Liver (tissue), 9 donors: ENCODE measurements around a stretch of chr10.

DNA sequence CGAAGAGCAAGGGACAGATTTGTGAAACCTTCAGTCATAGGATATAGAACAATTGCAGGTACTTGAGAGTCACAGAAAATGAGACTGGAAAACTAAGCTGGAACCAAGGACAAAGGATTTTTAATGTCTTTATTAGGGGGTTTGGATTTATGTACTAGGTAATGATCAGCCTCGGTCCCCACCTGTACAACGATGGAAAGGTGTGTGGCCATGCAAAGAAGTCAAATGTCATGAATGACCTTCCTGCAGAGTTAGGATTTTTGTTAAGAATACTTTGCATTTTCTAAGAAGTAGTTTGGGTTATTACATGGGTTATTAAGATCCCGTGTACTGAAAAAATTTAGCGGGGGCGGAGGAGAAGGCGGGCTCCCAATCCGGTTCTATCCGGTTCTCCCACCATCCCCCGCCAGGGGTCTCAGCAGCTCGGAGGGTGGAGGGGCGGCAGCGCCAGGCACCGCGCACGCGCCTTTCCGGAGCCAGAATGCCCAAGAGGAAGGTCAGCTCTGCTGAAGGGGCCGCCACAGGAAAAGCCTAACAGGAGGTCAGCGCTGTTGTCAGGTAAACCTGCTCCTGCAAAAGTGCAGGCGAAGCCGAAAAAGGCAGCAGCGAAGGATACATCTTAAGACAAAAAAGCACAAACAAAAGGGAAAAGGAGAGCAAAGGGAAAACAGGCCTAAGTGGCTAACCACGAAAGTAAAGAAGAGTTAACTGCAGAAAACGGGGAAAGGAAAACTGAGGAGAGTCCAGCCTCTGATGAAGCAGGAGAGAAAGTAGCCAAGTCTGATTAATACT lies 327.4 kb upstream of the PLXDC2 start:
- PRO-cap, 5 experiments: no peak in any of the 5 experiments
- RAMPAGE, long total RNA, 2 experiments: no peak in any of the 2 experiments
- RRBS: 24% methylated on average over 9 of the region's 25 CpGs

- PRO-cap, 5 experiments: no peak in any of the 5 experiments
- RAMPAGE, long total RNA, 2 experiments: no peak in any of the 2 experiments
- RRBS: no CpG with 5 or more reads among the region's 4 CpGs
These were observed 18.5 kb downstream of the PLXDC2 start for GRCh38 chr10:19834577-19835359.

- PRO-cap, 5 experiments: no peak in any of the 5 experiments
- RAMPAGE, long total RNA, 2 experiments: no peak in any of the 2 experiments
- RRBS: no CpG with 5 or more reads among the region's 3 CpGs
These were observed 27.0 kb downstream of the PLXDC2 start for GRCh38 chr10:19843222-19843685.

DNA sequence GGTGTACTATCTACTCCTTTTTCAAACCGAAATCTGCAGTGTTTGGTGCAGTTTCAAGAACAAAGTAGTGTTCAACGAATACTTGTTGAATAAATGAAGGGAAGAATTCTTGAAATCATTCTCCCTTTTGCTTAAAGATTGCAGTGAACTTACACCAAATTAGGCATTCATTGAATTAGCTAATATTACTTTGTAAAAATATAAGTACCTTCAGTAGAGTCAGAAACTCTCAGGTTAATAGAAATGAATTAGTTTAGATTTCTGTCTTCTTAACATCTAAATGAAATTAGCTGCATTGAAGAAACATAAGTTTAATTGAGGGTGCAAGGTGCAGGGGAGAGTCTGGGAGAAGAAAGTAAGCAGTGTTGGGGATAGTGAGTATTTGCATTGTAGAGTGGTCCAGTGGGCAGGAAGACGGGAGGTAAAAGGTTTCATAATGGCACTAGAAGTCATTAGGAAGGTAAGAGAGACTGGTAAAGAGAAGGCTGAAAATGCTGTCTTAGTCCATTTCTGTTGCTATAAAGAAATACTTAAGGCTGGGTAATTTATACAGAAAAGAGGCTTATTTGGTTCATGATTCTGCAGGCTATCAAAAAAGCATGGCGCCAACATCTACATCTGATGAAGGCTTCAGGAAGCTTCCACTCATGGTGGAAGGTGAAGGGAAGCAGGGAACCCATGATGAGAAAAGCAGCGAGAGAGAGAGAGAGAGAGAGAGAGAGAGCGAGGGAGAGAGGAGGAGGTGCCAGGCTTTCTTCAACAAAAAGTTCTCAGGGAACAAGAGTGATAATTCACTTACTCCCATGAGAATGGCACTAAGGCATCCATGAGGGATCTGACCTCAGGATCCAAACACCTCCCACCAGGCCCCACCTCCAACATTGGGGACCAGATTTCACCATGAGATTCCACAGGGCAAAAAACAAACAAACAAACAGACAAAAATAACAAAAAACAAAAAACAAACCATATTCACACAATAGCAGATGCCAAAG lies 42.4 kb downstream of the PLXDC2 start:
- PRO-cap, 5 experiments: no peak in any of the 5 experiments
- RAMPAGE, long total RNA, 2 experiments: no peak in any of the 2 experiments
- RRBS: no CpG with 5 or more reads among the region's 6 CpGs

DNA sequence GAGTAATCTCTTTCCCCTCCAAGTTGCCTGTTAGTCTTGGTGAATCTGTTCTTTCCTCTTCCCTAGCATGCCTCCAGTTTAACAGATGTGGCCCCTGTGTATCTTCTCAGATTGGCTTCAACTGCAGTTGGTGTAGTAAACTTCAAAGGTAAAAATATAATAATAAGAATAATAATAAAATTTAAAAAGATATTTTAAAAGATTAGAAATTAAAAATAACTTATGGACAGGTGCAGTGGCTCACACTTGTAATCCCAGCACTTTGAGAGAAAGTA lies 361.0 kb downstream of the PLXDC2 start:
- PRO-cap, 5 experiments: no peak in any of the 5 experiments
- RAMPAGE, long total RNA, 2 experiments: no peak in any of the 2 experiments

DNA sequence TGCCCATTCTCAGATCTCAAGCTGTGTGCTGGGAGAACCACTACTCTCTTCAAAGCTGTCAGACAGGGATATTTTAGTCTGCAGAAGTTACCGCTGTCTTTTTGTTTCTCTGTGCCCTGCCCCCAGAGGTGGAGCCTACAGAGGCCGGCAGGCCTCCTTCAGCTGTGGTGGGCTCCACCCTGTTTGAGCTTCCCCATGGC lies 432.1 kb downstream of the NEBL start:
- PRO-cap, 5 experiments: no peak in any of the 5 experiments
- RAMPAGE, long total RNA, 2 experiments: no peak in any of the 2 experiments
- RRBS: no CpG with 5 or more reads among the region's 2 CpGs

- PRO-cap, 5 experiments: no peak in any of the 5 experiments
- RAMPAGE, long total RNA, 2 experiments: no peak in any of the 2 experiments
- RRBS: no CpG with 5 or more reads among the region's 5 CpGs
These were observed 84.8 kb upstream of the NEBL start for GRCh38 chr10:20981972-20982264.

GRCh38 chr10:21019527-21019788 lies 122.3 kb upstream of the NEBL start:
- PRO-cap, 5 experiments: no peak in any of the 5 experiments
- RAMPAGE, long total RNA, 2 experiments: no peak in any of the 2 experiments
- RRBS: no CpG with 5 or more reads among the region's 4 CpGs

- PRO-cap, 5 experiments: peak in 2 of 5 experiments; most common plus-strand start chr10:21365127 (in 1); most common minus-strand start chr10:21364912 (in 1)
- RAMPAGE, long total RNA, 2 experiments: no peak in any of the 2 experiments
- RRBS: no CpG with 5 or more reads among the region's 4 CpGs
These were observed 160.6 kb downstream of the SKIDA1 start for GRCh38 chr10:21364806-21365277.

GRCh38 chr10:21523607-21524190 lies 1.8 kb downstream of the SKIDA1 start:
- PRO-cap, 5 experiments: no peak in any of the 5 experiments
- RAMPAGE, long total RNA, 2 experiments: no peak in any of the 2 experiments
- RRBS: no CpG with 5 or more reads among the region's 5 CpGs

- PRO-cap, 5 experiments: no peak in any of the 5 experiments
- RAMPAGE, long total RNA, 2 experiments: no peak in any of the 2 experiments
- RRBS: no CpG with 5 or more reads among the region's 23 CpGs
These were observed 932 bp downstream of the SKIDA1 start for GRCh38 chr10:21524291-21525209.

DNA sequence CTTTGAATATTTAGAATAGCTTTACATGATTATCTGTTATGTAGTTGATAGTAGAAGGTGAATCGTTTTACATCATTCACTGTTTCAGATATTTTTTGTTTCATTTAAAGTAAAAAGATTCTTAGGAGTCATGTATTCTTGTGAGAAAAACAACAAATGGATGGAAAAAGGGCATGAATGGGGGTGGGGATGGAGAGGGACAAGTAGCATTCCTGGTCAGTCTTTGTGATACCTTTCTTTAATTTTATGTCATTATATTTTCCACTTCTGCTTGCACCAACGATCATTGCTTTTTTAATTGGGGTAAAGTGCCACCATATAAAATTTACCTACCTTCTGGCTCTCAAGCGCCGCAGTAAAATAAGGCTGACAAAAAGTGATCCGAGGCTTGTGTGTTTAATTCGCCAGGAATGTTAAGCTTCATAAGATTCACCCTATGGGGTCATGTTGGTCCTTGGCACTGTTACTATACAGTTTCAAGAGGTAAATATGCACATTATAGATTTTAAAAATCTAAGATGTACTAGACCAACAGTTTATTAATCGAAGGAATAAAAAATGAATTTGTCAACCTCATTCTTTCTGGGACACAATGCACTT lies 3.3 kb upstream of the SKIDA1 start:
- PRO-cap, 5 experiments: no peak in any of the 5 experiments
- RAMPAGE, long total RNA, 2 experiments: no peak in any of the 2 experiments
- RRBS: no CpG with 5 or more reads among the region's 7 CpGs

DNA sequence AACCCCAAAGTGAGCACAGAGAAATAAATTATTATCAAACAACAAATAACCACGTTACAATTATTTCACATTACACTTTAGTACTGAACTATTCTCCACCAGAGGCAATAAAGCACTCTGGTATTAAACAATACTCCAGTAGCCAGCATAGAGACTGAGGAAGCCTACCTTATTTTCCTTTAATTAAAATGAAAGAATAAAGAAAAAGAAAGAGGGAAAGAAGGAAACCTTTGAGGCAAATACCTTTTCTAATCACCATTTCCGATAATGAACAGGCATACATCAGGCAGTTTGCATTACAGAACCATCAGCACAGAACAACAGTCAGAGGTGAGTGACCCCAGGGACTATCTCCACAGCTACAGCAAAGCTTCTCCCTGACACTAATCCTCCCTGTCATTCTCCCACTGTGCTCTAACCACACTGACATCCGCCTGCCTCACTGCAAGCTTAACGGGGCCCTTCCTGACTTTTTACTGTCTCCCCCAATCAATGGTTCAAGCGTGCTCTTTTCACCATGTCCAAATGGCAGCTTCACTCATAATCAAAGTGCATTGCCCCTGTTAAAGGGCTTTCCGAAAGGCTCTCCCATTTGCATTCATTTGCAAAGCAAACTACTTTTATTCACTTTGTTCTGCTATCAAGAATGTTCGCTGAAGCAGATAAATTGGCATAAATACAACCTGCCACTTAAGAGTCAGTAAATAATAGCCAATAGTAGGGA lies 196.4 kb downstream of the DNAJC1 start:
- PRO-cap, 5 experiments: no peak in any of the 5 experiments
- RAMPAGE, long total RNA, 2 experiments: no peak in any of the 2 experiments
- RRBS: no CpG with 5 or more reads among the region's 7 CpGs

GRCh38 chr10:21943438-21944153 lies 59.9 kb downstream of the DNAJC1 start:
- PRO-cap, 5 experiments: no peak in any of the 5 experiments
- RAMPAGE, long total RNA, 2 experiments: no peak in any of the 2 experiments
- RRBS: no CpG with 5 or more reads among the region's 2 CpGs

- PRO-cap, 5 experiments: no peak in any of the 5 experiments
- RAMPAGE, long total RNA, 2 experiments: no peak in any of the 2 experiments
- RRBS: no CpG with 5 or more reads among the region's 5 CpGs
These were observed 19.3 kb upstream of the DNAJC1 start for GRCh38 chr10:22022677-22023297.

GRCh38 chr10:22228750-22230214 lies 11.5 kb upstream of the EBLN1 start:
- PRO-cap, 5 experiments: peak in 3 of 5 experiments; most common plus-strand start chr10:22229474 (in 3); most common minus-strand start chr10:22229471 (in 1)
- RAMPAGE, long total RNA, 2 experiments: no peak in any of the 2 experiments
- RRBS: 2% methylated on average over 18 of the region's 76 CpGs

GRCh38 chr10:22245471-22246094 lies 27.8 kb upstream of the EBLN1 start:
- PRO-cap, 5 experiments: no peak in any of the 5 experiments
- RAMPAGE, long total RNA, 2 experiments: no peak in any of the 2 experiments
- RRBS: no CpG with 5 or more reads among the region's 5 CpGs

DNA sequence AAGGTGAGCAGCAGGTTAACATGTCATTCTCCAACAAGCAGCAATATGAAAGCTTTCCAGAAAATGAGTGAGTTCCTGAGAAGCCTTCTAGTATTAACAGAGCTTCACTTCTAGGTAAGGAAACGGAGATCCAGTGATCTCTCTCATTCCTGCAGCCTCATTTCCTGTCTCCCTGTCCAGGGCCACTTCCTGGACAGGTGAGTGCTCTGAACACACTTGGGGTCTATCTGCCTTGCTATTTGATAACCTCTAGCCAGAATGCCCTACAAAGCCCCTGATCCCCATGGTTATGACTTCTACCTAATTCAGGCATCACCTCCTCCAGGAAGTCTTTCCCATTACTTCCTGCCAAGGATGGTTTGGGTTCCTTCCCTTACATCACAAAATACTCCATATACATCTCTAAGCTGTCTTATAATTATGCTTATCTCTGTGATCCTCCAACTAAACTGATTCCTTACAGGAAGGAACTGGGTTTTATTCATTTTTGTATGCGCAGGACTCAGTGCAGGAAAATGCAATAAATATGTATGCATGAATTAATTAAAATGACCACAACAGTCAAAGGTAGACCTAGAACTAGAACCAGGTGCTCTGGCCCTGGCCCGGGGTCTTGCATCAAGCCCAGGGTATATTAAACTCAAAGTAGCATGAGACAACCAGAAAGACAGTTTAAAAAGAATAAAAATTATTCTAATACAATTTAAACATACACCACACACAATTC lies 41.4 kb downstream of the PIP4K2A start:
- PRO-cap, 5 experiments: no peak in any of the 5 experiments
- RAMPAGE, long total RNA, 2 experiments: no peak in any of the 2 experiments
- RRBS: no CpG with 5 or more reads among the region's 3 CpGs

- PRO-cap, 5 experiments: no peak in any of the 5 experiments
- RAMPAGE, long total RNA, 2 experiments: no peak in any of the 2 experiments
- RRBS: no CpG with 5 or more reads among the region's 8 CpGs
These were observed 7.9 kb downstream of the PIP4K2A start for GRCh38 chr10:22706177-22707193.

- PRO-cap, 5 experiments: no peak in any of the 5 experiments
- RAMPAGE, long total RNA, 2 experiments: no peak in any of the 2 experiments
- RRBS: no CpG with 5 or more reads among the region's 8 CpGs
These were observed 5.7 kb downstream of the PIP4K2A start for GRCh38 chr10:22708196-22709468.